Monocyte (primary cell): ENCODE results near the gene PPARD.

- PRO-cap, 2 experiments: no peak in any of the 2 experiments
Observed at GRCh38 chr6:34277311-34277760, 28.5 kb upstream of the SMIM29 start.

GRCh38 chr6:34315446-34316451, 66.9 kb upstream of the SMIM29 start:
- PRO-cap, 2 experiments: peak in 1 of 2 experiments; most common plus-strand start chr6:34315995 (in 1)

DNA sequence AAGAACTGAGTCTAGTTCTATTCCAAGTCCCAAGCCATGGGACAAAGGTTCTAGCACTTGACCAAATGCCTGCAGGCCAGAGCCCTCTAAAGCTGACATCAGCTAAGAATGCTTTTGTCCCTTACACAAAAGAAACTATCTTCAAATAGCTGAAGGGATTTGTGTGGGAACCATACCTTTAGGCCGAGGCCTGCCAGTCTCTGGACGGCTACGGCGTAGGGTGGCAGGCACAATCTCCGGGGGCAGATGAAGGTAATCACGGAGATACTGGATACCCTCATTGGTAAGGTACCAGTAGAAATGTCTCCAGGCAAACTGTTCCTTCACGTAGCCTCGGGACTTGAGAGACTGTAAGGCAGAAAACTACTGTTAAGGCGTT, 1.4 kb downstream of the RPS10 start:
- PRO-cap, 2 experiments: no peak in any of the 2 experiments

DNA sequence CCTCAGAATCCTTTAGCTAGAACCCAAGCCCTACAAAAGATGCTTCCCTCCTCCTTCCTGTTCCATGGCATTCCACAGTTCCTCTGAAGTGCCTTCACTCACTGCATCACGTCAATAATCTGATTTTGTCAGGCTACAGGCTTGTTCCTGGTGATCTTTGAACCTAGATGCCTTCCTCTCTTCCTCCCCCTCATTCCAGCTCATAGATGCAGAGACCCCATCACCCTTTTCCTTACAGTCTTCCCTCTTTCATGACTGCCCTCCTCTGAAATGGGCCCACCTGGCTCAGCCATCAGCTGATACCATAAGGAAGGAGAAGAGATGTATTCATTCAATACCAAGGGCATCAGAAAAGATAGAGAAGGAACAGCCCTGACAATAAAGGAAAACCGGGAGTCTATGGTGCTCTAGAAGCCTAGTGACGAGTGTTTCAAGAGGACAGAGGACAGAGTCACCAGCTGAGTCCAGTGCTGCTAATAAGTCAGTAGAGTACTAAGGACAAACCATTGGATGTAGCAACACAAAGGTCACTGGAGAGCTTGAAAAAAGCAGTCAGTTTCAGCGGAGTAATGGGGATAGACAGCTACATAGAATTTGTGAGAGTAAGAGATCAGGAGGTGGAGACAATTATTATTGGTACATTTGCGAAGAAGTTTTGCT, 62.5 kb upstream of the SPDEF start:
- PRO-cap, 2 experiments: no peak in any of the 2 experiments

- PRO-cap, 2 experiments: no peak in any of the 2 experiments
Observed at GRCh38 chr6:34671847-34672463, 24.6 kb downstream of the ILRUN start.

DNA sequence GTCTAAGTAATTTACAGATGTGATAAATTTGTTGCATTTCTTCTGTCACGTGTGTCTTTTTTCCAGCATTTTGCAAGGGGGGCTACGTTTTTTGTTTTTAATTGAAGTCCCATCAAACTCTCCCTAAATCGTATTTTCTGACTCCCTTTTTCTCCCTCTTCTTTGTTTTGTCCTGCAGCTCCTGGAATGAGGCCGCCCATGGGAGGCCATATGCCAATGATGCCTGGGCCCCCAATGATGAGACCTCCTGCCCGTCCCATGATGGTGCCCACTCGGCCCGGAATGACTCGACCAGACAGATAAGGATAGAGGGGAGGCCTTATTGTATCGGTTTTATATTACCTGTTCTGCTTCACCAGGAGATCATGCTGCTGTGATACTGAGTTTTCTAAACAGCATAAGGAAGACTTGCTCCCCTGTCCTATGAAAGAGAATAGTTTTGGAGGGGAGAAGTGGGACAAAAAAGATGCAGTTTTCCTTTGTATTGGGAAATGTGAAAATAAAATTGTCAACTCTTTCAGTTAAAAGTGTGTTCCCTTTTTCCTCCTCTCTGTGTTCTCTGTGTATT, 16.0 kb downstream of the SNRPC start:
- PRO-cap, 2 experiments: no peak in any of the 2 experiments

GRCh38 chr6:34871564-34872037, 16.2 kb downstream of the TAF11 start:
- PRO-cap, 2 experiments: no peak in any of the 2 experiments

DNA sequence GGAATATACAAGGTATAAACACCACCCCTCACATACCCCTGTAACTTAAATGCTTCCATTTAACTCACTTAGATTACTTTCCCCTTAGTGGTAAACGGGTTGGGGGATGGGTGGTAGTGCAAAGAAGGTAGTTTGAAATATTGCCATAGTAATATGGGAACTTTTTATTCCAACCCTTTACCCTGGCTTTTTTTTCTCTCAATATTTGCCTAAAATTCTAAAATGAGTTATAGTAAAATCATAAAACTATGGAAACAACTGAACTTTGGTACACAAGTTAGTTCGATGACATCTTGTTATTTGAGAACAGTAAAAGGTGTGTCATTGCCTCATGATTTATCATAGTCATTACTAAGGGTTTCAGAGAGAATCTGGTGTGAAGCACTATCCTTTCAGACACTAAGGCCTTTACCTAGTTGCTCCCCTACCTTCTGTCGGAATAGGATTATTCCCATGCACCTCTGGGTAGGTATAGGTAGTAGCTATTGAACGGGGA, 11.5 kb downstream of the TAF11 start:
- PRO-cap, 2 experiments: no peak in any of the 2 experiments

GRCh38 chr6:34999416-34999973, 110.4 kb downstream of the ANKS1A start:
- PRO-cap, 2 experiments: no peak in any of the 2 experiments

DNA sequence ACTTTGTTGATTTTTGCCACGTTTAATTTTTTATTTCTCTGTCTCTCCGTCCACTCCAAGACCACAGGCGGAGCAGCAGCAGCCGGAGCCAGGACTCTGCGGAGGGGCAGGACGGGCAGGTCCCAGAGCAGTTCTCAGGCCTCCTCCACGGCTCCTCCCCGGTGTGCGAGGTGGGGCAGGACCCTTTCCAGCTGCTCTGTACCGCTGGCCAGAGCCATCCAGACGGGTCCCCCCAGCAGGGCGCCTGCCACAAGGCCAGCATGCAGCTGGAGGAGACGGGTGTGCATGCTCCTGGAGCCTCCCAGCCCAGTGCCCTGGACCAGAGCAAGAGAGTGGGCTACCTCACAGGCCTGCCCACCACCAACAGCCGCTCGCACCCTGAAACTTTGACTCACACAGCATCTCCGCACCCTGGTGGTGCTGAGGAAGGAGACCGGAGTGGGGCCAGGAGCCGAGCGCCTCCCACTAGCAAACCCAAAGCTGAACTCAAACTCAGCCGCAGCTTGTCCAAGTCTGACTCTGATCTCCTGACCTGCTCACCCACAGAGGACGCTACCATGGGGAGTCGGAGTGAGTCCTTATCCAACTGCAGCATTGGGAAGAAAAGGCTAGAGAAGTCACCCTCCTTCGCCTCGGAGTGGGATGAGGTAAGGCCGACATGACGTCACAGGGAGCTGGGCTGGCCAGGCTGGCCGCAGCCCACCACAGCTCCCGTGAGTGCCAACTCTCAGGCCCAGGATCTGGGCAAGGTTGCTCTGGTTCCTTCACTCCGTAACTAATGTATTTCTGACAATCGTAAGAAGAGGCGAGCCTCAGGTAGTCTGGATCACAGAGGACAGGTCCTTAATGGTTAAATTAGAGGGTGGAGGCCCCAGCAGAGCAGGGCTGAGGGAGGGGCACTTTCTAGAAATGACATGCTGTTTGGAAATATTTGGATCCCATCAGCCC, 123.5 kb downstream of the TCP11 start:
- PRO-cap, 2 experiments: no peak in any of the 2 experiments

DNA sequence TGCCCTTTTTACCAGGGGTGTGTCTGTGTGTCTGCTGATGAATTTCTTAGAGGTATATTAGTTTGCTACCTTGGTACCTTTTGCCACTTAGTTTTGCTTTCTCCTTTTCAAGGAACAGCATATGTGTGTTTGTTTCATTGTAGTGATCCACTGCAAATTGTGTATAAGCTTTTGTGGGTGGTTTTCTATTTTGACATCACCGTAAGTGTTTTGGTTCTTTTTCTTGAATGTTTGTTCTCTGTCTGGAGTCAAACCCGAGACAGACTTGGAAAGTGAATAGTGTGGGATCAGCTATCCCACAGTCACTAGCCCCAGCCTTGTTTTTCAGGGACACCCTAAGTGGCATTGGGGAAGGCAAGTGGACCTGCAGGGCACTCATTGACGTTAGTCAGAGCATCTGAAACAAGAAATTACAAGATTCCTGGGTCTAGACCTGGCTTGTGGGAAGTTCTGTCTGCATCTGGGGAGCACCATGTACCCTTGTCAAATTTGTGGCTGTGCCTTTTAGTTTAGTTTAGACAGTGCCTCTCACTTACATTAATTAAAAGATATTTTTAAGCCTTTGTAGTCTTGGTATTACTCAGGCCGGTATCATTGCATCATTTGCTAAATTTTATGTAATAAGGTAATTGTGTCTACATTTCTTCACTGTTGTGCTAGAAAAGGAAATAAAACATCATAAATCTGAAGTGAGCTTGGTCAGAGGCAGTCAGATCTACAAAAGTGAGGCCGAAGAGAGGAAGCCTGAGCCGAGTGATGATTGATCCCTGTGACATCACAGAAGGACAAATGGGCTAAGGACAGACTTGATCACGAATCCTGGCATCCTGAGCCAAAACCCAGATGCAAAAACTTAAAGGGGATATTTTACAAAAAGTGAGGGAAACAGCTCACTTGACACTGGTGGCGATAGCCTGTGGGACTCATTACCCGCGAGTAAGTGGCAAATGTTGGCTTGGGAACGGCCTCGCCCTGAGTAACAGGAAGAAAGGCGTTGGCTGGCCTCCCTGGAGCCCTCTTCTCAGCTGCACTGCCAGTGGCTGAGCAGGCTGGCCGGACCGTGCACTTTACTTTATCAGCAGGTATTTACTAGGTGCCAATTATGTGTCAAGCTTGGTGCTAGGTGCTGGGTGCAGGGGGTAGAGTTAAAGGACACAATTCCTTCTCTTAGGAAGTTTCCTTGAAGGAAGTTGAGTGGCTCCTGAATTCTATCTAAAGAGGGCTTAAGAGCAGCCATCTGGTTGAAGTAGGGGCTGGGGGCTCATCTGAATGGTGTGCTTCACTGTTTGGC, 106.6 kb downstream of the TCP11 start:
- PRO-cap, 2 experiments: peak in 2 of 2 experiments; most common plus-strand start position 724 of the sequence (in 1)

- PRO-cap, 2 experiments: no peak in any of the 2 experiments
Observed at GRCh38 chr6:35217092-35217602, 3.4 kb downstream of the SCUBE3 start.

- PRO-cap, 2 experiments: no peak in any of the 2 experiments
Observed at GRCh38 chr6:35242460-35242927, 17.0 kb upstream of the ZNF76 start.

DNA sequence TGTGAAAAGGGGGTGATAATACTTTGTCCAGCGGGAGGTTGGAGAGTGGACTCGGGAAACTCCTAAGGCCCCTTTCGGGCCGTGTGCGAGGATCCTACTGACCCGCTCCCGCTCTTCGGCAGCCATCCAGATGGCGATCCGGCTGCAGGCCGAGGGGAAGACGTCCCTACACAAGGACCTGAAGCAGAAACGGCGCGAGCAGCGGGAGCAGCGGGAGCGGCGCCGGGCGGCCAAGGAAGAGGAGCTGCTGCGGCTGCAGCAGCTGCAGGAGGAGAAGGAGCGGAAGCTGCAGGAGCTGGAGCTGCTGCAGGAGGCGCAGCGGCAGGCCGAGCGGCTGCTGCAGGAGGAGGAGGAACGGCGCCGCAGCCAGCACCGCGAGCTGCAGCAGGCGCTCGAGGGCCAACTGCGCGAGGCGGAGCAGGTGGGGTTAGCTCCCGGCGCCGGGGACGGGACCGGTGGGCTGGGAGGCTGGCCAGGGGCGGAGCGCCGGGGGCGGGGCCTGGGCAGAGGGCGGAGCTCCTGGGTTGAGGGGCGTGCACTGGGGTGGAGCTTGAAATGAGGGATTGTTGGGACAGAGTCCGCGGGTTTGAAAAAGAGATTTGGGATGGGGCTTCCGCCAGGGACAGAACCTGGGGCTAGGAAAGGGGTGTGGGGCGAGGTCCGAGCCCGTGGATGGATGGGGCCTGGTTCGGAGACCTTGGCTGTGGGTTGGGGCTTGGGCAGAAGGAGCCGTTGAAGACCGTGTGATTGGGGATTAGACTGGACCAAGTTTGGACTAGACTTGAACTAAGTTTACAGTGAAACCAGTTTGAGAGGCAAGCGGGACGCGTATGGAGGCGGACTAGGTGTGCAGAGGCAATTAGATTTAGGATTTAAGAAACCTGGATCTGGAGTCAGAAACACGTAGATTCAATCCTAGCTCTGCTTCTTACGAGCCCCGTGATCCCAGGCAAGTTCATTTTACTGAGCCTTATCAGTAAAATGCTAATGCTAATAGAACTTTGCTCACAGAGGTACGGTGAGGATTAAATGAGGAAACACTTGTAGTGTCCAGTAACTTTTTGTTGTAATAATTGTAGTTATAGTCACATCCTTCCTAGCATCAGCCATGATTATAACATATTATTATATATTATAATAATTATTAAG, 20.8 kb downstream of the DEF6 start:
- PRO-cap, 2 experiments: no peak in any of the 2 experiments

- PRO-cap, 2 experiments: peak in 2 of 2 experiments; most common plus-strand start chr6:35342626 (in 2)
Observed at GRCh38 chr6:35342115-35342885, at the start of gene PPARD. Gene PPARD (plus strand): TSS chr6:35342558.

DNA sequence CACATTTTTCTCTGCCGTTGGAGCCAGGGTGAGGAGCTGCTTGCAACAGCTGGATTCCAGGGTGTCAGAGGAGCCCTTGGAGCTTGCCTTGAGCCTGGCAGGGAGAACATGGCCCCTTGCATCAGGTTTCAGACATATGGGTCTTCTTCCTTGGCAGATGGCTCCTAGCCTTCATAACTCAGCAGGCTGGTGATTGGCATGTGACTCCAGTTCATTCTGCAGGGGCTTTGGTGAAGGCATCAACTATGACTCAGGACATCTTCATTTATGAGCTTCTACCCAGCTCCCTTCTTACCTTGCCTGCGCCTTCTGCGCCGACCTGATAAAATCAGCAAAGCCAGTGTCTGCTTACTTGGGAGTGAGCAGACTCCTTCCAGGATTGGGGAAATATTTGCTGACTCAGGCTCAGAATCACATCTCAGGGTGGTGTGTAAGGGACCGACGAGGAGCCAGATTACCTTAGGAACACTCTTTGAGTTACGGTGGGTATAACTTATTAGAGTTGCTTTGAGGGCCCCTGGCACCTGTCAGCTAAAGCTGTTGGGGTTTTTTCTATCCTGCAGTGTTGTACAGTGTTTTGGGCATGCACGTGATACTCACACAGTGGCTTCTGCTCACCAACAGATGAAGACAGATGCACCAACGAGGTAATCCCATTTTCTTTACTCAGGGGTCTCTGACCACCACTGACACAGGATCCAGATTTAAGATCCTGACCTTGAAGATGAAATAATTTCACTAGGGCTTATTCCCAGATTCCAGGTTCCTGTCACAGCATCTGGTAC, 4.3 kb downstream of the PPARD start:
- PRO-cap, 2 experiments: no peak in any of the 2 experiments

DNA sequence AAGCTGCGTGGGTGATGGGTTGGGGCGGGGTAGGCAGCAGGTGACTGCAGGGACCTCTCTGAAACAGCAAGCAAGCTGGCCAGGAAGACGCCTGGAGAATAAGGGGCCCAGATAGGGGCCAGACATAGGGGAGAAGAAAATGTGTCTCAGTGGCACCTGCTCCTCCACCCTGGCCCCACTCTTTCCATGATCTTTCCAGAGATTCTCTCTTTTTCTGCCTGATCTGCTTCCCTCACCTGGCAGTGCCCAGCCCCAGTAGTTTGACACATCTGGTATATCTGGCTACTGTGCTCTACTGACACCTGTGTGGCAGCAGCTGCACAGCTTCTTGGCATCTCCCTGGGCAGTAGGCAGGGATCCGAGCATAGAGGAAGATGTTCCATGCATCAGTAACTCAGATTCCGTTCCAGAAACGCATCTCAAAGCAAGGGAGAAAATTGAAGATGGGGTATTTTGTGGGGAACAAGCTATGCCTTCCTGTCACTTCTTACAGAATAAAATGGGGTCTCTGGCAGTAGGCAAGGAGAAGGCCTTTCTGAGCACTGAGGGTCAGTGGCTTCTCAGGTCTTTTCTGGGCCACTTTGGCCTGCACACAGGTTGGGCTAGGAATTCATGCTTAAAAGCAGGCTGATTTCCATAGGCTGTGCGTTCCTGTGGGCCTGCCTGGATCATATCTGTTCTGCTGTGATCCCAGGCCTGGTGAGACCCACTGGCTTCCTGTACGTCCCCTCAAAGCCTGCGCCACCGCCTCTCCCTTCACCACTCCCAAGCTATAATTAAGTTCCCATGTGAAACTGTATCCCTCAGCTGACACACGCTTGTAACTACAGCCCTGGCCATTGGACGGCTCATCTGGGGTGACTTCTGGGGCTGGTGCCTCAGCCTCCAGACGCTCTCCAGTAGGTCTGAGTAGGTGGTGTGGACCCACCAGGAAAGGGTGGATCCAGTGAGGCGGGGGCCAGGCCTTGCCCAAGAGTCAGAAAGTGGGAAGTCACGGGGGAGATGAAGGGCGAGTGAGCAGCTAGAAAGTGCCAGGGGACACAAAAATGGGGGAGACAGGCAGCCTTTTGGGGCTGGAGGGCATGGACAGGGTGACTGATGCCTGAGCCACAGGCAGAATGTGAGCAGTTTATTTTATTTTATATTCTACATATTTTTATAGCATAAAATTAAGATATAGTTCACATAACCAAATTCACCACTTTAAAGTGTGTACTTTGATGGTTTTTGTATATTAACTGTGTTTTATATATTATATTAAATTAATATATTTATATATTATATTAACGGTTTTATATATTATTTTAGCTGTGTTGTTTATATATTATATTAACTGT, 20.8 kb downstream of the PPARD start:
- PRO-cap, 2 experiments: peak in 2 of 2 experiments; most common plus-strand start position 676 of the sequence (in 1); most common minus-strand start position 767 of the sequence (in 1)

DNA sequence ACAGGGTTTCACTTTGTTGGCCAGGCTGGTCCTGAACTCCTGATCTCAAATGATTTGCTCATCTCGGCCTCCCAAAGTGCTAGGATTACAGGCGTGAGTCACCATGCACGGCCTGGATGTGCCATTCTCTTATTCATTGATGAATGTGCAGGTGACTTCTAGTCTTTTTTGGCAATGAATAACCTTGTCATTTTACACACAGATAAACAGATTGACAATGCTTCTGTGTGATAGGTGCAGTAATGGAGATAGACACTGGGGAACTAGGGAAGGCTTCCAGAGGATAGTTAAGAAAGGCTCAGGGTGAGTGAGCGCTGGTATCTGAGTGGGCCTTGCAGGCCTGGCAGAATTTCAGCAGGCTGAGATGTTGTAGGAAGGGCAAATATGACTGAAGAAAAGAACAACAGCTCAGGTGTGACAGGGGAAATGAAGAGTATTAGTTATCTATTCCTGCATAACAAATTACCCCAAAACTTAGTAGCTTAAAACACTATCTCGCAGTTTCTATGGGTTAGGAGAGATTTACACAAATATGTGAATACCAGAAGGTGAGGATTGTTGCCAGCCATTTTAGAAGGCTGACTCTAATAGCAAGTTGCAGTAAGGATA, 23.4 kb downstream of the PPARD start:
- PRO-cap, 2 experiments: no peak in any of the 2 experiments

GRCh38 chr6:35415137-35415754, 36.9 kb upstream of the FANCE start:
- PRO-cap, 2 experiments: no peak in any of the 2 experiments

DNA sequence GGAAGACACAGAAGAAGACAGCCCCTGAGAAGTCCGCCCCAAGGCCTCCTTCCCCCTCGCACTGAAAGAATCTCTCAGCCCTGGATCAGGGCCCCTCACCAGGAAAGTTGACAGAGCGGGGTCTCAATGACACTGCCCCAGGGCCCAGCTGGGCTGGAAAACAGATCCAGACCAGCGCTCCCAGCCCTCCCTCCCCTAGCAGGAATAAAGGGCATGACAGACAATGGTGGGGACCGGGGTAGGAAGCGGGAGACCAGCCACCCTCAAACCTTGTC, 1.0 kb downstream of the TEAD3 start:
- PRO-cap, 2 experiments: no peak in any of the 2 experiments